Glomerular endothelial cell (primary cell): ENCODE measurements around a stretch of chr2.

- RAMPAGE, long total RNA: no peak
These were observed 1.0 kb downstream of the GEN1 start for GRCh38 chr2:17754850-17755443.

DNA sequence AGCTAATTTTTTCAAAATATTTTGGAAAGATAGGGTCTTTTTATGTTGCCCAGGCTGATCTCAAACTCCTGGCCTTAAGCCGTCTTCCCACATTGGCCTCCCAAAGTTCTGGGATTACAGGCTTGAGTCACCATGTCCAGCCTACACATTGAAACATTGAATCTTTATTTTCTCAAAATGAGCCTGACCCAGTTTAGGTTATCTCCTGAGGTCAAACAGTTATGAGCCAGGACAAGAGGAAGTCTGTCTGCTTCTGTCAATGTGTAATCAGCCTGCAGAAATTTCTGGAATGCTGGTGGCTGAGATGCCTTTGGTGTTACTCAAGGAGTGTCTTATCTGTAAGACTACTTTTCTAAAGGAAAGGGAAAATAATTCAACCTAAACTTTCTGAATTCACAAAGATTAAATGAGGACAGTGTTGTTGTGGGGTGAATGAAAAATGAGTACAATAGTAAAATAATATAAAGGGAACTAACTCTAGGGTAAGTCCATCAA, 261.0 kb downstream of the RDH14 start:
- RAMPAGE, long total RNA: no peak

DNA sequence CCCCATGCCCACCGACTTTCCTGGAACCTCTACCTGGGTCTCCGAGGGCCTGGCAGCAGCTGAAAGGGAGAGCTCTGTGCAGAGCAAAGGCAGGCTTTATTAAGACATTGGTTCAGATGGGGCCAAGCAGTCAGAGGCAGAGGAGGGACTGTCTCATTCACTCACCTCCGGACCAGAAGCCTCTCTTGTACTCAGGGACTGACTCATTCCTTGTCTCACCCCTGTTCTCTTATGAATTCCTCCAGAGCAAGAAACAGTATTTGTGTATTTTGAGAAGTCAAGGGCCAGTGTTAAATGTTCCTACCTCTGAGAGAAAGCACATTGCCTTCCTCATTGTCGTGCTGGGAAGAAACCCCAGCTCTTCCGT, 201.9 kb upstream of the NT5C1B start:
- RAMPAGE, long total RNA: no peak

GRCh38 chr2:19305656-19306266, 52.7 kb downstream of the OSR1 start:
- RAMPAGE, long total RNA: no peak

- RAMPAGE, long total RNA: no peak
These were observed 32.2 kb downstream of the SDC1 start for GRCh38 chr2:20192580-20193314.

DNA sequence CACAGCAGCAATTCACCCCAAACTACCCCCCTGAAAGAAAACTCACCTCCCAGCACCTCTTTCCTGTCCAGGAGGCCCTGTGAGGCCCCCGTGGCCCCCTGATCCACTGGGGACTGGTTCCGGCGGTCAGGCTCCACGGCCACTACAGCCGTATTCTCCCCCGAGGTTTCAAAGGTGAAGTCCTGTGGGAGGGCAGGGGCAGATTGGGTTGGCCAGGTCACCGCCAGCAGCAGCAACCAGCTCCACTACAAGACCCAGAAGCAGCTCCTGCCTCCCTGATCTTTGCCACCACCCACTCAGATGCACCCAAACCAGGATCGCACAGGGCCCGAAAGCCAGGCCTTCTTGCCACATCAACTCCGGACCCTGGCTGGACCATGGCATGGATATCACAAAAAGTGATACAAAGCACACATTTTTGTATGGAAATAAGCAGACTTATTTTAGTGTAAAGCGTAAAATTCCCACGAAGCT, 21.9 kb downstream of the SDC1 start:
- RAMPAGE, long total RNA: no peak

DNA sequence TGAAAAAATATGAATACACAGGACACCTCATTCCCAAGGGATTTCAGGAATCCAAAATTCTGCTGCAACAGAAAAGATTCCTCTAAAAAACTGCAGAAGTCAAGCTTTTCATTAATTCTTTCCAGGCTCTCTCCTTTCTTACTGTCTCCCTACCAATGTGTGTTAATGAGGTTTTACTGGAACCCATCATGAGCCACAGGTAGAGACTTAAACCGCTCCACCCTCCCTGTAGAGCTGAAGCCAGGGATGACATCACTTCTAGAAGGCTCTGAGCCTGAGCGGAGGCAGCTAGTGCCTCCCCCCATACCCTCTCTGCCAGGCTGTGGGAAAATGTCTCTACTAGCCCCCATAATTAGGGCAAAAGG, 3.3 kb downstream of the SDC1 start:
- RAMPAGE, long total RNA: no peak

GRCh38 chr2:20424647-20425481, 22.0 kb upstream of the RHOB start:
- RAMPAGE, long total RNA: no peak

DNA sequence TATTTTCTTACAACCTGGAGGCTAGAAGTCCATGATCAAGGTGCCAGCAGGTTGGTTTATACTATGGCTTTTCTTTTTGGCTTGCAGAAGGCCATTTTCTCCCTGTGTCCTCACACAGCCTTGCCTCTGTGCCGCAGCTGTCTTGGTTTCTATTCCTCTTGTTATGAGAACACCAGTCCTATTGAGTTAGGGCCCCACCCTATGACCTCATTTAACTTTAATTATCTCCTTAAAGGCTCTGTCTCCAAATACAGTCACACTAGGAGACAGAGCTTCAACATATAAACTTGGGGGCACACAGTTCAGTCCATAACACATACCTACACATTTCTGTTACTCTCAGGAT, 17.4 kb upstream of the RHOB start:
- RAMPAGE, long total RNA: no peak

GRCh38 chr2:20431856-20432139, 15.1 kb upstream of the RHOB start:
- RAMPAGE, long total RNA: no peak

- RAMPAGE, long total RNA: no peak
These were observed 4.2 kb downstream of the RHOB start for GRCh38 chr2:20451143-20451343.

GRCh38 chr2:20451344-20451797, 4.5 kb downstream of the RHOB start:
- RAMPAGE, long total RNA: no peak

DNA sequence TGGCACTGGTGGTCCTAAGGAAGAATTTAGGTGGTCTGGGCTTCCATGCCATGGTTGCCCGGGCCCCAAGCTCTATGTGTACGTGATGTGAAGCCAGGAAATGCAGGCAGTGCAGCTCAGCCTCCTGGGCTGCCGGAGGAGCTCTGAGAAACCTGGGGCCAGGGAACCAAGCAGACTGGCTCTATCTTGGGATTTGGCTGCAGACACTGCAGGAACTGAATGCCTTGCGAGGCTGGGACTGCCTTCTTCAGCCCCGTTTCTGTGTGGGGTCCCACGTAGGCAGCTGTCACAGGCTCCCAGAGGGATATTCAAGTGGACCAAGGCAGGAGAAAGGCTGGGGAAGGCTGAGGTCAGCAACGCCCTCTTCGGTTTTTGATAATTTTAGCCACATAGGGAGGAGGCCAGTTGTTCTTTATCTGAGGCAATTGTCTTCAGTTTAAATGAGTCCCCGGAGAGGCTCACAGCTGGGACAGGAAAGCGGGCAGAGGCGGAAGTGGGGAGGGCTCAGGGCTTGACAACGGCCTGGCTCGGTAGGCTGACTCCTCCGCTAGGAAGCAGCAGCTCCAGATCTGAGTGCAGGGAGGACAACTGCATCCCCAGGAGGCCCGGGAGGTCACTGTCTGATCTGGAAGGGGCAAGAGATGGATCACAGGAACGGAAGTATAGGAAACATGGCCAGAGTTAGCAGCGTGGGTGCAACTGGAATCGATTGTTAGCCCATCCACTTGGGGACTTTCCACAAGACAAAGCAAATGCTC, 77.8 kb downstream of the RHOB start:
- RAMPAGE, long total RNA: no peak

DNA sequence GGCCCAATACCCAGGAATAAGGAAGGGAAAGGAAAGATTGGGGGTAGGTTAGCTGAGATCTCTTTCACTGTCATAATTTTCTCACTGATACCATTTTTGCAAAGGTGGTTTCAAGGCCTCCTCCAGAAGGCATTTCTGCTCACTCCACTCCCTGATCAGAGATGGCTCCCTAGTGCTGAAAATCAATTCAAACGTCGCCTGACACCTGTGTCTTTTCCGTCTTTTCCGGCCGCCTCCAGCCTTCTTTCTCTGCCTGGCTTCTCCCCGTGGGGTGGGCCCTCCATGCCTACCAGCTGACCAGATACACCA, 90.9 kb downstream of the RHOB start:
- RAMPAGE, long total RNA: no peak

- RAMPAGE, long total RNA: no peak
These were observed 918 bp downstream of the GDF7 start for GRCh38 chr2:20667875-20668248.

DNA sequence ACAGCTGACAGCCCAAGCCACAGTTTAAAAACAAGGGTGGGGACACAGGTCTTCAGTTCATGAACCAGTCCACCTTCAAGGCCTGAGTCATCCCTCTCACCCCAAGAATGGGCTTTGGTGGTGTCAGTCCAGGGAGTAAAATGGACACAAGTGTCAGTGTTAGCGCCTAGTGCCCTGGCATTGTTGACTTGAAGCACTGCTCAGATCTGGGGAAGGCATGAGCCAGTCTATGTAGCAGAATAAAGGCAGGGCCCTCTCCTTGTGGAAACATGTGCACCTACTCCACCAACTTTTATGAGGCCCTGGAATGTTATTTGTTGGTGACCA, 47.5 kb downstream of the APOB start:
- RAMPAGE, long total RNA: no peak

GRCh38 chr2:21001189-21002469, 42.2 kb downstream of the APOB start:
- RAMPAGE, long total RNA: no peak

DNA sequence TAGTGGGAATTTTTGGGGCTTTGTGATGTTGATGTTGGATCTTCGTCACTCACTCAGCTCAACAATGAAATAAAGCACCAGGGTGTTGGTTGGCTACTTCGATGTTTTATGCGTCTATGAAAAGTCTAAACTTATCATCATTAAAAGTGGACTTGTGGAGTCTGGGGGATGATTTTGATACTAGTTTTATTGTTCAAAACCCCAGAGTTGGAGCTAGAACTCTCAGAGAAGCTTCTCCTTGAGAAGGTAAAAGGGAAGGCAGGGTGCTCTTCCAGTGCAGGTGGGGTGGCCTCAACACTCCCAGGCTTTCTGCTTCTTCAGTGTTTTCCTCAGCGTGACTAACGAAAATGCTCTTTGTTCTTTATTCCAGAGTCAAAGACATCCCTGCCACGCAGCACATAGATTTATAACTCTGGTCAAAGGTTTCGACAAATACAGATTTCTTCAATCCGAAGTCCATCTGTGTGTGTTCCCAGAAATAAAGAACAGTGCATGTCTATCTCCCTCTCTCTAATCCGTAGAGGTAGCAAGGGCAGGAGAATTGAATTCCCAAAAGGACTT, 26.6 kb upstream of the TDRD15 start:
- RAMPAGE, long total RNA: no peak

GRCh38 chr2:21221071-21221319, 97.2 kb downstream of the TDRD15 start:
- RAMPAGE, long total RNA: no peak

- RAMPAGE, long total RNA: no peak
These were observed 97.7 kb upstream of the KLHL29 start for GRCh38 chr2:23287311-23287621.